Neuron (in vitro differentiated cells): Measurements from ENCODE around the genes PRSS53 and PRSS36.

GRCh38 chr16:30949614-30950733 is 1.1 kb downstream of the ORAI3 start:
- PRO-cap, result bidirectional peak, plus-strand start at chr16:30950283, minus-strand start at chr16:30950163

- PRO-cap, result bidirectional peak, plus-strand start at chr16:30997403, minus-strand start at chr16:30997235
Observed at GRCh38 chr16:30996856-30998010, 12.2 kb downstream of the HSD3B7 start.

DNA sequence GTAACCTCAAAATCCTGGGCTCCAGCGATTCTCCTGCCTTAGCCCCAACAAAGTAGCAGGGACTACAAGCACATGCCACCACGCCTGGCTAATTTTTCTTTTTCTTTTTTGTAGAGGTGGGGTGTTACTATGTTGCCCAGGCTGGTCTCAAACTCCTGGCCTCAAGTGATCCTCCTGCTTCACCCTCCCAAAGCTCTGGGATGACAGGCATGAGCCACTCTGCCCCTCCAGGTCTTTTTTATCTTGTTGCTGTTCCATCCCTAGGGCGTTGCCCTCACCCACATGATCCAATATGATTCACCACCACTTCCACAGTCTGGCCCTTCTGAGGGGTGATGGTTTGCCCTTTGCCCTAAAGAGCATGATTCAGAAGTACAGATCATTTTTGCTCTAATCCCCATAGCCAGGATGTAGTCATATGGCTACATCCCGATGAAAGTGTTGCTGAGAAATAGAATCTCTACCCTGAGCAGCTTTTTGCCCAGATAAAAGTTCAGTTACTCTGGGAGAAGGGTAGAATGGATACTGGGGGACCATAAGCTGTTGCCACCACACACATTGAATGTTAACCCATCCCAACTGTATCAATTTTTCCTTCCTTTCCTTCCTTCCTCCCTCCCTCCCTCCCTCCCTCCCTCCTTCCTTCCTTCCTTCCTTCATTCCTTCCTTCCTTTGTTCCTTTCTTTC is 18.8 kb downstream of the STX4 start:
- PRO-cap, result no peak

DNA sequence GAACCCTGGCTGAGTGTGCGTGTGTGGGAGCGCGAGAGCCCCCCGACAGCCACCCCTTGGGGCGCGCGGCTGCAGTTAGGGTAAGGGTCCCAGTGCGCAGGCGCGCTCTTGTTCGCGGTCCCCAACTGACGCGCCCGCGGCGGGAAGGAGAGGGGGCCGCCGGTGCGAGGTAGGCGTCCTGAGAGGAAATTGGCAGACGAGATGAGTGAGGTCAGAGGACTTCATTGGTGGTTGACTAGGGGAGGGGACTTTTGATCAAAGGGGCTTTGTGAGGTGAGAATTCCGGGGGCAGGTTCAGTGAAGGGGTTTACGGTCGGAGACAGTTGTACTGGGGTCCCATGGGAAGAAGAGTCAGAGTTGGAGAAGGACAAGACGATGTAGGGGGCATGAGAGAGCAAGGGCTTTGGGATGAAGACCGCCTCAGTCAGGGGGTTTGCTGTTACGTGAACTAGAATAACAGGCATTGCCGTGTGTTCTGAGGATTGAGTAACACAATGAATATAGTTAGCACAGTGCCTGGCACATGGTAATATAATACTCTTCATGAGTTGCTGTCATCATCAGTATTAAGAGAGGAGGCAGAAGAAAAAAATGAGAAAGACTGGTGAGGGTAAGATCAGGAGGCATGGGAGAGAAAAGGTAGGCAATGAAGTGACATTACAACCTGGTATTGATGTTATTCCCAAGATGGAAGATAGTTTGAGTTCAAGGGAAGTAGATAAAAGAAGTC is 495 bp downstream of the ZNF646 start:
- PRO-cap, result bidirectional peak, plus-strand start at position 264 of the sequence, minus-strand start at position 94 of the sequence; unidirectional peak, minus-strand start at position 455 of the sequence

DNA sequence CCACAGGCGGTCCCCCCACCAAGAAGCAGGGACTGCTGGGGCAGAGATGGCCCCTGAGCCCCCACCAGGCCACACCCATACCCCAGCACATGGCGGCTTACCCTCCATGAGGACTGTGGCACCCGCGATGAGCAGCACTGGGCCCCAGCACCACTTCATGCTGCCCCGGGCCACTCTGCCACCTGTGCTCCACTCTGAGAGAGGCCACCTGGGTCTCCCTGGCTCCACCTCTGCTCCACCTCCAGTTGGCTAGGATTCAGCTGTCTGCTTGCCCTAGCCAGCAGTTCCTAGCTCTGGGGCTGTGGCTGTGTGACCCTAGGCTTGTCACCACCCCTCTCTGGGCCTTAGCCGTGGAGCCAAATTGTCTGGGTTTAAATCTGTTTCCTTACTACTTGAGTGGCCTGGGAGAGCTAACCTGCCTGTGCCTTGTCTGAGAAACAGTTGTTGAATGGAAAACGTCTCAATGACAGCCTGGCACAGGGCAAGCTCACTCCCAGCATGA is at the start of gene PRSS53:
Gene PRSS53, minus strand, starts transcription at position 293 of the 502 bp plus-strand sequence.
- PRO-cap, result no peak

DNA sequence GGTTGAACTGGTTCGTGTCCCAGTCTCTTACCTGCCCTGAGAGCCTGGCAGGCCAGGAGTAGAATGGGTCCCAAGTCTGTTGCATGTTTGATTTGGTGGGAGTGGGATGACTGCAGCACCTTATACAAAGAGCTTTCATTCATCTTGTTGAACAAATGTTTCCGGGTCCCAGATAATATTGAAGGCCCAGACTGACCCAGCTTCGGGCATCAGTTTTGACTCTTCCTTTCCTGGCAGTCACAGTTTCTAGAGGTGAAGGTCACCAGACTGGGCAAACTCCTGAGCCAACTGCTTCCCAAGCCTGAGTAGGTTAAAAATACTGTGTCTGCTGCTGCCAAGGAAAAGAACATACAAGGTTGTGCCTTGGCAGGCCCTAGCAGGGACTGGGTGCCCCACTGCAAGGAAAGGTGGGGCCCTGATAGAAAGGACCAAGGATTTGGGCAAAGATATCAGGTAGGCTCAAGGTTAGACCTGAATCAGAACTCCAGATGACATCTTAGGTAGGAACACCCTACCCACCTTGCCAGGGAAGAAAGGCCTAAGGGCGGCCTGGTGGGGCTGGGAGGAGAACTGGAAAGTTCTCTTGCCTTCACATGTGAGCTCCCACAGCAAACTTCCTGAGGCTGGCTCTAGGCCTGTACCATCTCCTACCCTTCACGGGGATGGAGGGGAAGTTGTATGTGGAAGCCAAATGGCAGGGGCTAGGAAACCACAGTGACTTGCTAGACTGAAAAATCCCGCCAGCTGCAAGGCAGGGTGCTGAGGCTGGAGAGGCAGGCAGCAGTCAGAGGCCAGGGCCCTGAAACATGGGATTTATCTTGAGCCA is 4.6 kb upstream of the KAT8 start:
- PRO-cap, result no peak

- PRO-cap, result no peak
Observed at GRCh38 chr16:31118409-31118864, 973 bp downstream of the KAT8 start.

DNA sequence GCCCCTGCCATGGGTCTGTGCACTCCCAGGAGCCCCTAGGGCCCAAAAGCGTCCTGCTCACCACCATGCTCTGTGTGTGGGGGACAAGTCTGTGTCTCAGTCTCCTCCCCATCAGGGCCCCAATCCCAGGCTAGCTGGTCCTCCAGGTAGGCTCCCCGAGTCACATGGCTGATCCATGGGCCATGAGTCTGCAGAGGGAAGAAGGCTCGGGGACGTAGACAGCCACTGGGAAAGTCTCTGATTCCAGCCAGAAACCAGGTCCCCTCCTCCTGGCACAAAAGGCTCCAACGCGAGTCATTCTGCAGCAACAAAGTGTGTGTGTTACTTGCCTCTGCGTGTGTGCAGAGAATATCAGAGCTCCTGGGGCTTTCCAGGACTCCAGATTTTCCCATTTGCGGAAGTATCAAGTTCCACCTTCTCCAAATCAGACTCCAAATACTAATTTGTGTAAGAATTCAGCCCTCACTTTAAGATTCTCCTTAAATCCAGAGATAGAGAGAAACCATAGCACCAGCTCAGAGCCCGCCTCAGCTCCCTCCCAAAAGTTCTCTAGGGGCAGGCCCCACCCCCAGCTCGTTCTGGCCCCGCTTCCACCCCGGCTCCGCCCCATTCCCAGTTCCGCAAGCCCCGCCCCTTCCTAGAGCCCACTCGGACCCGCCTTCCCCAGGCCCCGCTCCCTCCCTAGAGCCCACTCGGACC is 6.3 kb upstream of the PRSS8 start:
- PRO-cap, result bidirectional peak, plus-strand start at position 297 of the sequence, minus-strand start at position 350 of the sequence; bidirectional peak, plus-strand start outside the sequence, minus-strand start at position 551 of the sequence

DNA sequence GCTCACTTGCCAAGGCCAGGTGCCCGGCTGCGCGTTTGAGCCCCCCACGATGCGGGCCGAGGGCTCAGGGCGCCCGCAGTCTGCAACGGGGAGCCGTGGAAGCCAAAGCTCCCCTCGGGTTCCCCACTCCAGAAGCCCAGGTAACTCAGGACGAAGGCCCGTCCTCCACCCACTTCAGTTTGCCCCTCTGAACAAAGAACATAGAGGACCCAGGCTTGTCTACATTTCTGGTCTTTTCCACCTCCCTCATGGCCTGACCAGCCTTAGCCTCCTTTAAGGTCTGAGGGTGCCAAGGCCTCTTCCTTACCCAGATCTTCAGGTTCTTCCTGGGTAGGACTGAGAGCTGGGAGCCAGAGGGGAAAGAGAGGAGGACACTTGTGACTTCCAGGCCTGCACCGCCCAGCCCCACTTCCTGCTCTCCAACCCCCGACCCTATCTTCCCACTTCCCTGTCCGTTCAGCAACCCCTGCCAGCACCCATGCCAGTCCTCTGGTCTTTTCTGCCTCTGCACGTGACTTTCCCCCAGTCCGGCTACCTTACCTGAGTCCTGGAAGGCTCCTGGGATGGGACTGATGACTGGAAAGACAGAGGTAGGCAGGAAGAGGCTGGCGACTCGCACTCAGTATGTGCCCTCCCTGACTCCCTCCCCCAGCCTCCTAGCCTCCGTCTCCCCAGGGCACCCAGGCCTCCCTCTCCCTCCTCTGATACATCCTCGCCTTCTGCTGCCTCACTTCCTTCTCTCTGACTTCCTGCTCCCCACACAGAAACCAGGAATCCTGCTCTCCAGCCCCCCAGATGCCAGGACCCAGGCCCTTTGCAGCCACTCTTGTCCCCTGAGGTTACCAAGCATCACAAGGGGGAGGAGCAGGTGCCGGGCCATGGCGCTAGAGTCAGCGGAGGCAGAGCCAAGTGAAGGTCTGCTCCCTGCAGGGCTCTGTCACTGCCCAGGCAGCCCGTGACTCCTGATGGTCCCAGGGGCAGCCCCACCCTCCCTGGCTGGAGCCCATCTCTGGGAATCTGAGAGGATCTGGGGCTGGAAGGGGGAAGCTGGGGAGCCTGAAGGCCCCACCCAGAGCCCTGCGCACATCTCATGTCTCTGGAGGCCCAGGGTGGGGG is at the start of gene PRSS36:
Gene PRSS36, minus strand, starts transcription at position 911 of the 1,116 bp plus-strand sequence.
- PRO-cap, result no peak

GRCh38 chr16:31198410-31199173 is 4.0 kb downstream of the PYCARD start:
- PRO-cap, result no peak

GRCh38 chr16:31265131-31265909 is 5.5 kb downstream of the ITGAM start:
- PRO-cap, result no peak

DNA sequence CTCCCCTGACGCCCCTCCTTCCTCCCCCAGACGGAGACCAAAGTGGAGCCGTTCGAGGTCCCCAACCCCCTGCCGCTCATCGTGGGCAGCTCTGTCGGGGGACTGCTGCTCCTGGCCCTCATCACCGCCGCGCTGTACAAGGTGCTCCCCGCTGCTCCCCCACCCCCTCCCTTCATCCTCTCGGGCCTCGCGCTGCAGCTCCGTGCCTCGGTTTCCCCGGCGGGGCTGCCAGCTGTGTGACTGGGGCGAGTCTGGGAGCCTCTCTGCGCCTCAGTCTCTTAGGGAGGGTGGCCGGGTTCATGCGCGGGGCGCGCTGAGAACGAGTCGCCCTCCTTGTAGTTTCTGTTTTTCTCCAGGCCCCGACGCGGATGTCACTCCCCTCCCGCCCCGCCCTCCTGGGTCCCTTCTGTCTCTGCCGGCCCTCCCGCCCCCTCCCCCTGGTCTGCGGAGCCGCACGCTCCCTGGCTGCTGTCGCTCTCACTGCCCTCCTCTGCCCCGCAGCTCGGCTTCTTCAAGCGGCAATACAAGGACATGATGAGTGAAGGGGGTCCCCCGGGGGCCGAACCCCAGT is 23.8 kb upstream of the ITGAX start:
- PRO-cap, result no peak

GRCh38 chr16:31370107-31371264 is 15.5 kb downstream of the ITGAX start:
- PRO-cap, result no peak

- PRO-cap, result no peak
Observed at GRCh38 chr16:31404378-31405074, 11.4 kb downstream of the ITGAD start.

DNA sequence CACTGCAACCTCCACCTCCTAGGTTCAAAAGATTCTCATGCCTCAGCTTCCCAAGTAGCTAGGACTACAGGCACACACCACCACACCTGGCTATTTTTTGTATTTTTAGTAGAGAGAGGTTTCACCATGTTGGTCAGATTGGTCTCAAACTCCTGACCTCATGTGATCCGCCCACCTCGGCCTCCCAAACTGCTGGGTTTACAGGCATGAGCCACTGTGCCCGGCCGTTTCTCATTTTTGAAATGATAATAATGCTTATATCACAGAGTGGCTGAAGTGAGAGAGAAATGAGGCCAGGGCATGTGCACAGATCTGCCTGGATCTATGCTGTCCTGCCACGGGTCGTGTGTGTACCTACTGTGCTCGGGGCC is 3.0 kb downstream of the COX6A2 start:
- PRO-cap, result no peak

DNA sequence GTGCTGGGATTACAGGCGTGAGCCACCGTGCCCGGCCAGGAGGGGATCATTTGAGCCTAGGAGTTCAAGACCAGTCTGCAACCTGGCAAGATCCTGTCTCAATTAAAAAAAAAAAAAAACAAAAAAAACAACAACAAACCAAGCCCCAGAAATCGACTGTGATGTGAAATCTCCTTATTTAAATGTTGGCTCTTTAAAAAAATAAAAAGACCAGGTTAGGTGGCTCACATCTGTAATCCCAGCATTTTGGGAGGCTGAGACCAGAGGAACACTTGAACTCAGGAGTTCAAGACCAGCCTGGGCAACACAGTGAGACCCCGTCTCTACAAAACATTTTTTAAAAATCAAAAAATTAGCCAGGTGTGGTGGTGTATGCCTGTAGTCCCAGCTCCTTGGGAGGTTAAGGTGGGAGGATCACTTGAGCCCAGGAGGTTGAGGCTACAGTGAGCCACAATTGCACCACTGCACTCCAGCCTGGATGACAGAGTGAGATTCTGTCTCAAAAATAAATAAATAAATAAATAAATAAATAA is 4.9 kb upstream of the ARMC5 start:
- PRO-cap, result no peak

DNA sequence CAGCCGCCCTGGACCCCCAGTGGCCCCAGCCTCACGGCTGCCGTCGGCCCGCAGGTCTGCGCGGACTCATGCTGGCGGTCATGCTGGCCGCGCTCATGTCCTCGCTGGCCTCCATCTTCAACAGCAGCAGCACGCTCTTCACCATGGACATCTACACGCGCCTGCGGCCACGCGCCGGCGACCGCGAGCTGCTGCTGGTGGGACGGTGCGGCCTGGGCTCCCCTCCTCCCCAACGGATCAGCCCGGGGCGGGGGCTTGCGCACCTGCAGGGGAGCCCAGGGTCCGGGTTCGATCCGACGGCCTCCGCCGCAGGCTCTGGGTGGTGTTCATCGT is 5.6 kb downstream of the SLC5A2 start:
- PRO-cap, result no peak

- PRO-cap, result no peak
Observed at GRCh38 chr16:31528791-31529886, 1.4 kb downstream of the AHSP start.

DNA sequence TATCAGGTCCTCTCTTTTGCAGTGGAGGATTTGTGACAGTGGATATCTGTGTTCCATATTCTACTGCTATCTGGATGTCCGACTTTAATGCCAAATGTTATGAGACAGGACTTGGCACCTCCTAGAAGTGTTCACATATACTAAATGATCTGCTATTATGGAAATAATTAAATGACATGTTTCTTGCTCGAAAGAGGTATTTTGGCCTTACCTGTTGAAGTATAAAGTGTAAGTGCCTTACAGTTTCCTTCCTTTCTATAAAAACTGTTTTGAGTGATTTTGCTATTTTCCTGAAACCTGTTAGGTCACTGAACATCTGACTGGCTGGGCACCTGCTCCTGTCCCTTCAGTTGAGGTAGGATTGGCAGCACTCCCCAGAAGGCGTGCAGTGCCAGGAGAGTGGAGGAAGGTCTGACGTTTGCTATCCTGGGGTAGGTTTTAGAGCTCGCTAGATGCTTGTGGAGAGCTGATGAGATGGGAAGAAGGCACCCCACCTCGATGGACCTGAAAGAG is 1.1 kb downstream of the KRBOX5 start:
- PRO-cap, result bidirectional peak, plus-strand start at position 377 of the sequence, minus-strand start at position 89 of the sequence

- PRO-cap, result no peak
Observed at GRCh38 chr16:31869990-31870367, 3.6 kb upstream of the ZNF267 start.